Measurements from ENCODE around the gene FAM171B.

GRCh38 chr2:186595028-186595625, 5.3 kb downstream of the ITGAV start:
- PRO-cap = no peak

GRCh38 chr2:186625329-186625890, 35.6 kb downstream of the ITGAV start:
- PRO-cap = no peak

GRCh38 chr2:186693630-186694776, at the start of gene FAM171B:
FAM171B (plus strand) TSS chr2:186694060.
- PRO-cap = bidirectional peak, plus-strand start at chr2:186694062, minus-strand start at chr2:186693848; bidirectional peak, plus-strand start at chr2:186694237, minus-strand start at chr2:186694208; bidirectional peak, plus-strand start at chr2:186694334, minus-strand start at chr2:186694275; unidirectional peak, minus-strand start at chr2:186694552

- PRO-cap = no peak
These were observed 34.7 kb downstream of the TFPI start for GRCh38 chr2:187519191-187520242.

- PRO-cap = no peak
These were observed 33.9 kb downstream of the TFPI start for GRCh38 chr2:187520243-187520757.

DNA sequence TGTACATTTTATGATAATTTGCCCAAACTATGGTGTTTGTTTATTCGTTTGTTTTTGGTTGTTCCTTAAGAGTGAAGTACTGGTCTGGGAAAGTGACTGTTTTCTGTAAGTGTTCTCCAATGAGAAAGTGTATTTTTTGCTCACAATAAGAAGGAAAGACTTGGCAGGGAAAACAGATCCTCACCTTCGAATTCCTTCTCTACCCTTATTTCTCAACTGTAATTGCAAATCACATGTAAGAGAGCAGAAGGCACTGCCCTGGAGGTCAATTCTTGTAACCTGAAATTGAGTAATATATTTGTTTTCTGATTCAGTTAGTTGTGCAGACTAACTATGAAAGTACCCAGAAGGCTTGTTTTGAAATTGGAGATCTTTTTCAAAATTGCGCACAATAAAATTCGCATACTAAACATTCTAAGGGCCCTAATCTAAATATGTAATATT, 24.3 kb downstream of the TFPI start:
- PRO-cap = no peak

- PRO-cap = no peak
These were observed 378 bp downstream of the GULP1 start for GRCh38 chr2:188292199-188292304.

DNA sequence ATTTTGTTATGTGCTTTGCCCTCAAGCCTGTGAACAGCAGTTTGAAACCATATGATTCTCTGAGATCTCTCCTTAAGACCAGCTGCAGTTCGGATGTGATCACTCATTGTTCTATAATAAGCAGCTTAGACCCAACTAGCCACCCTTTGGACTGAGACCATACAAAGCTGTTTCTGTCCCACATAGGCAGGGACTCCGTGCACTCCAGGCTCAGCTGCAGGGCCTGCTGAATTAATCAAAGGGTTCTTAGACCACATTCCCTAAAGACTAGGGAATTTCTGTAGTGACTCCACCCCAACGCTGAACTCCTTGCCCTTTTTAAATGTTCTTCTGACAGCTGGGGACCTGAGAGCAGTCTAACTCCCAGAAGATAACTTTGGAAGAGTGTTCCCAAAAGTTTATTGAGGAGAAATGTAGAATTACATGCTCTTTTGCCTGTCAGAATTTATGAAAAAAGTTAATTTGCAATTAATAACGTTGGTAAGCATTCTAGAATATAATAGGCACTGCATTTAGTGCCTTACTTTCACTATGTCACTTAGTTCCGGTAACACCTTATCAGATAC, 42.2 kb downstream of the GULP1 start:
- PRO-cap = no peak

DNA sequence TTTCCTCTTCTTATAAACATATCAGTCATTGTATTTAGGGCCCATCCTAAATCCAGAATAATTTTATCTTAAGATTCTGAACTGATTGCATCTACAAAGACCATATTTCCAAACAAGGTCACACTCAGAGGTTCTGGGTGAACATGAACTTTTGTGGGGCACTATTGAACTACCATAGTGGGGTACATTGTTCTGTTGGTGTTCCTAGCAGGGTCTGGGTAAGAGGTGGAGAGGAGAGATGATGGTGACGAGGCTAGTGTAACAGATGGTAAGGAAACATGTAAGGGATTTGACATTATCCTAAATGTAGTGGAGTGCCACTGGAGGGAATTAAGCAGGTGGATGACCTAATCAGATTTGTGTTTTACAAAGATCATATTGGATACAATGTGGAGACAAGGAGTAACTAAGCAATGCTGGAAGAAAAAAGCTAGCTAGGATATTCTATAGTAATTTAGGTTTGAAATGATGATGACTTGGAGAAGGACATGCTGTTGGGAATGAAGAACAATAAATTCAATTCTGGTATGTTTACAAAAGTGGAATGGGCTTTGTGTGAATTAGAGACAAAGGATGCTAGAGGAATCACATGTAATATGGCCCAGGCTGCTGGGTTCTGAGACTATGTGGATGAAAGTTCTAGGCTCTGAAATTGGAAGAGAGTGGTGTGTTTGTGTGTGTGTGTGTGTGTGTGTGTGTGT, 108.7 kb downstream of the GULP1 start:
- PRO-cap = no peak

DNA sequence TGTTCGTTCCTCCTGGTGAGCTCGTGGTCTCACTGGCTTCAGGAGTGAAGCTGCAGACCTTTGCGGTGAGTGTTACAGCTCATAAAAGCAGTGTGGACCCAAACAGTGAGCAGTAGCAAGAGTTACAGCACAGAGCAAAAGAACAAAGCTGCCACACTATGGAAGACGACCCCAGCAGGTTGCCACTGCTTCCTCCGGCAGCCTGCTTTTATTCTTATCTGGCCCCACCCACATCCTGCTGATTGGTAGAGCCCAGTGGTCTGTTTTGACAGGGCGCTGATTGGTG, 314.1 kb downstream of the GULP1 start:
- PRO-cap = no peak

DNA sequence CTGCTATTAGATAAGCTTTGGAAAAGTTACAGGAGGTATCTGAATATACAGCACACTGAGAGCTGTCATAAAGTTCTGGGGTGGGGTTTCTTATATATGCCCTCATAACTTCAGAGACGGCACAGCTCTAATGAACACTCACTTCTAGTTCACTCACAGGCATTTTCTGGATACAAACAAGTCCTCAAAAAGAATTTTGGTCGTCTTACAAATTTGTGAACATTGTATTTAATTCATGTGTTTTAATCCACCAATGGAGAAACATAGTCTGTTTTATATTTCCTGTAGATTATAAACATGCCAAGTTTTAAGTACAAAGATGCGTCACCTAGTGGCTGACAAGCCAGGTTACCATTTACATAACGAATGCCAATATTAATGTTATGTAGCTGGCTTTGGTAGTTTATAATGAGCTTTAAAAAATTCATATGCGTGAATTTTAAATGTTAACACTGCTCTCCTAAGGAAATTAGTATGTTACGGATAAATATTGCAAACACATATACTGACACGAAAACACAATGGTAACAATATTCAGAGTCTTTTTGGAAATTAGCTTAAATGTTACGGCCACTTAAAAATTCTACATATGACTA, 2.5 kb downstream of the COL3A1 start:
- PRO-cap = no peak

DNA sequence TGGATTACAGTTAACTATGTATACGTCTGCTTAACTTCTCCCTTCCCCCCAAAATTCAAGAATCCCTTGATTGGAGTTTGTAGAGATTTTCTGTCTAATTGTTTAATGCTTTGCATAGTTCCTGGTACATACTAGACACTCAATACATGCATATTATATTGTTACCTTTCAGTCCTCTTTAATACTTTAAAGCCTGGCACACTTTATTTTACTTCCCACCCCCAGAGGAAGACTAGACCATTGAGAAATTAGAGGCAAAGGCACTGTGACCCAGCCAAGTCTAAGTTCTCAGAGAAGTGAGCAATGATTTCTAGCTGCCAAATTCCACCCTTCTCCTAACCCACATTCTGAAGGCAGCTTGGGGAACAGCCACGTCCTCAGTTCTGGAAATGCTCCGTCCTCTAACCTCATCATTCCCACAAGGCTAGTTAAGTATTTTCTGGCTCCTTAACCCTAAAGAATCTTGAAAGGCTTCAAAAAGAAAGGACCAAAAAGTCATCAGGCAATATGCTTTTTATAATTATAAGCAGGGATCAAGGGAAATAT, 86.7 kb downstream of the COL5A2 start:
- PRO-cap = no peak

DNA sequence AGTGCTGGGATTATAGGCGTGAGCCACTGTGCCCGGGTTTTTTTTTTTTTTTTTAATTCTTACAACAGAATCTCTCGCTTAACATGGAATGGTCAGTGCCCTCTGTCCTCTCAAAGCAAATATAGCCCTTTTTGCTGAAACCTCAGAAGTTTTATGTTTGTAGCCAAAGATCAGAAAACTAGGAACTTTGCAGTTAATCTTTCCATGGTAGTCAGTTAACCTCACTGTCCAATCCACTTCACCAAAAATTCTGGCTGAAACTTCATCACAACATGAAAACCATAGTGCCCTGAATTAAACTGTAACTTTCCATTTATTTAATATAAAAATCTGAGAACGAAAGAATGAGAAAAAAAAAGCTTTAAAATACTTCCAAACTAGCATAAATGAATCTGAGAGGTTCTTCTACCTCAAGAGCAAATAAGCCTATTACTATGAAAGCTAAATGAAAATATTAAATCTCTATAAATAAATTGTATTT, 11.3 kb downstream of the COL5A2 start:
- PRO-cap = no peak

DNA sequence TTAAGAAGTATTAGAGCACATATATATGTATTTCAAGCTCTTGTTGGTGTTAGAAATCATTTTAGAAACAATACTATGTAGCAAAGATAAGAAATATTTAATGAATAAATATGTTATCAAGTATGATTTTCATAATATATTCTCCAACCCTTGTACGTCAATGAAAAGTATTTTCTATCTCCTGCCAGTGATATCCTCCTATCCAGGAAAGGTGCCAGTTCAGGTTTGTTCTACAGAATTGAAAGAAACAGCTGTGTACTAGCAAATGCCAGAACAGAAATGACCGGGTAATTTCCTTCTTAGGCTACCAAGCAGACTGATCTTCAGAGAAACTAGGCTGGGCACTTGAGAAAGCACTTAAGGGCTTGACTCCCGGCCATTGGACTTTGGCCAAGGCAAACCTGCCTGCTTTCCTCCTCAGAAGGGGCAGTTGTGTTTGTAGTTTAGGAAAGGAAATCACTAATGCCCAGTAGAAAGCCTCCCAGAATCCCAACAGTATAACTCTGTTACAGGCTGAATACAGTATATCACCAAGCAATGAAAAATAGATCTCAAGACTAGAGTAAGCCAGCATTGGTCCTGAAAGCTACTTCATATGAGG, 42.9 kb upstream of the COL5A2 start:
- PRO-cap = no peak

GRCh38 chr2:189347354-189347955, 93.8 kb upstream of the WDR75 start:
- PRO-cap = no peak

- PRO-cap = bidirectional peak, plus-strand start at chr2:189440804, minus-strand start at chr2:189440827
These were observed 688 bp upstream of the WDR75 start for GRCh38 chr2:189440600-189440971.

DNA sequence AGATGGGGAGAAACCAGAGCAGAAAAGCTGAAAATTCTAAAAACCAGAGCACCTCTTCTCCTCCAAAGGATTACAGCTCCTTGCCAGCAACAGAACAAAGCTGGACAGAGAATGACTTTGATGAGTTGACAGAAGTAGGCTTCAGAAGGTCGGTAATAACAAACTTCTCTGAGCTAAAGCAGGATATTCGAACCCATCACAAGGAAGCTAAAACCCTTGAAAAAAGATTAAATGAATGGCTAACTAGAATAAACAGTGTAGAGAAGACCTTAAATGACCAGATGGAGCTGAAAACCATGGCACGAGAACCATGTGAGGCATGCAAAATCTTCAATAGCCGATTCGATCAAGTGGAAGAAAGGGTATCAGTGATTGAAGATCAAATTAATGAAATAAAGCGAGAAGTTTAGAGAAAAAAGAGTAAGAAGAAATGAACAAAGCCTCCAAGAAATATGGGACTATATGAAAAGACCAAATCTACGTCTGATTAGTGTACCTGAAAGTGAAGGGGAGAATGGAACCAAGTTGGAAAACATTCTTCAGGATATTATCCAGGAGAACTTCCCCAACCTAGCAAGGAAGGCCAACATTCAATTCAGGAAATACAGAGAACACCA, 38.3 kb downstream of the ANKAR start:
- PRO-cap = no peak

DNA sequence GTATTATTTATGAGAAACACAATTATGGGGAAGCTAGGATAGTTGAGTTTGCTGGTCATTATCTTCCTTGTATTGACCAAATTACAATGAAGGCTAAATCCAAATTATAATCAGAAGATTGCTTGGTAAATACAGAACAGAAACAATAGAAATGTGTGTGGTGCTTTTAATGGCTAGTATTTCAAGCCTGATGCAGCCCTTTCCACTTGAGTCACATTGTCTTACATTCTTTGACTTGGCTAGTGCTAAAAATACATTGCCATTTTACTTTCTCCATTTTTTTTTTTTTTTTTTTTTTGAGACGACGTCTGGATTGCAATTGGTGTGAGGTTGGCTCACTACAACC, 2.9 kb upstream of the OSGEPL1 start:
- PRO-cap = no peak

DNA sequence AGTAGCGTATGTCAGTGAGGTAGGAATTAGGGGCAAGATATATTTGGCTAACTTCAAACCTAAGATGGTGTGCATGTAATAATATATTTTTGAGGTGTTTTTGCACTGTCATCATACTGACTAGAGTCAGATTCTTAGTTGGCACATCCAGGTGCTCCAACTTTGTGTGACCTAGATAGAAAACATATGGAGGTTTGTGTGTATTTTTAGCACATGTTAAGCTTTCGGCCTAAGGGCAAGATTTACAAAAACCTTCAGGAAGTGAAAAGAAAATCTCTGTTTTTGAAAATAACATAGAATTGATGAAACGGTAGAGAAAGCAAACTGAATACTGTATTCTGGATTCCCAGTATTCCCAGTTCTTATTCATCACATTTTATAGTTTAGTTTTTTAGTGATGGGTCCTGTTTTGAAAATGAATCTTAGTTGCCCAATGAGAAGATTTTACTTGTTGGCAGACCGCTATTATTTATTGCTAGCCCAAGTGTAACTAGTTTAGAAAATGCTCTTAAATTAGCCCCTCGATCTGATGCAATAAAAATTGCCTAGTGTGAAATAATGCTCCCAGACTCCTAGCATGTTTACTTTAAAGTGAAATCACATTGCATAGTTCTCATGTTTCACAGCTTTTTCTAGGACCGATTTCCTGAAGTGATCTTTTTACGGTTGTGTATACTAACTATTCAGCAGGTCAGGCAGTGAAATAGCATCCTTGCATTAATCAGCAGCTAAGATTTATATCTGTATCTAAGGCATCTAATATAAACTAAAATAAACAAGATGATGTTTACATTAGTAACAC, 52.2 kb downstream of the PMS1 start:
- PRO-cap = no peak

DNA sequence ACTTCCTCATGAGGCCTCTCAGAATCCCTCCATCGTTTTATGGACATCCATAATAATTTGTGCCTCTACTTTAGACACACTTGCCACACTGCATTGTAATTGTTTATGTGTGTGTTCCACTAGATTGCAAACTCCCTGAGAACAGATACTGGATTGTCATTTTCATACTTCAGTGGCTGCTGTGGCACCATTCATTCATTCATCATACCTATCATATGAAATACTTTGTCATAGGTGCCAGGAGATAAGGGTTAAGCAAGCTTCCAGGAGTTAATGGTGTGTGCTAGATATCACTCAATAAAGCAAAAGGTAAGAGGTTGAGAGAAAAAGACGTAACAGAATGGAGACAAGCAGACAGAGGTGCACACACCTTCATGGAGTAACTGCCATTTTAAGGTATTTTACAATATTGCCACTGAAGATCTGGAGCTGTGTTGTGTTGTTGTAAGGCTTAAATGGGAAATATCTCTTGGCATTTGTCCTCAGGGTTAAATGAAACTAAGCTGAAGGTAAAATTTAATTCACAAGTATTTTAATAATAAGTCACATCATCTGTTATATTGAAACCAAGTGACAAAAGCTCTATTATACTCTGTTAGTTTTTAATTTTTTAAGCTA, 55.2 kb downstream of the C2orf88 start:
- PRO-cap = no peak